Placental pericyte (primary cell): ENCODE data around the genes PITPNM1 and ALDH3B1.

- CAGE, long polyA plus RNA: no peak
These were observed 3.4 kb downstream of the CLCF1 start for GRCh38 chr11:67369549-67370778.

GRCh38 chr11:67392161-67392465 is 327 bp downstream of the RAD9A start:
- CAGE, long polyA plus RNA: no peak

DNA sequence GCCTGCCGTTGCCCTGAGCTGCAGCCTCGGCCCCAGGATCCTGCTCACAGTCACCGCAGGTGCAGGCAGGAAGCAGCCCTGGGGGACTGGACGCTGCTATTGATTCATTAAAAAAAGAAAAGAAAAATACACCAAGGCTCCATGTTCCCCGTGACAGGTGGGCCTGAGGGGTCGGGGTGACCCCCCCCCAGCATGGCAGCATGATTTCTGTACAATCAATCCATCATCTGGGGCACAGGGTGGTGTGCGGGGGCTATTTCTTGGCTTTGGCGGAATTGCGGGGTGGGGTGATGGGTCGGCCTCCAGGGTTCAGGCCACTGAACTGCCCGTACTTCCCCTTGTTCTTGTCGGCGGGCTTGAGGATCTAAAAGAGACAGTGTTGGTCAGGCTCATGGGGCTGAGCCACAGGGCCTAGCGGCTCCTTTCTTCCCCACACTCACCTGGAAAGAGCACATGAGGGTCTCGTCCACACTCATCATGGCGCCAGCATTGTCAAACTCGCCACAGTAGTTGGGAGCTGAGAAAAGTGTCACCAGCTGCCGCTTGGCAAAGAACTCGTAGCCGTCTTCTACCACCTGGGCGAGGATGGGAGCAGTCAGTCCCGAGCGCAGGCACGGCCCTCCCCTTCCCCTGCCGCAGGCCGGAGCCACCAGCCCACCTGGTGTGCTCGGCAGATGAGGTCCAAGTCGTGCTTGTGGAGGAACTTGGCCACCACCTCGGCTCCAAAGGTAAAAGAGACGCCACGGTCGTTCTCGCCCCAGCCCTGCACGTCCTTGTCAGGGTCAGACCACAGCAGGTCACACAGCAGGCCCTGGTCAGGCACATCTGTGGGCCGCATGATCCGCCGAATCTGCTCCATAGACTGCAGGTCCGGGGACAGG is 3.1 kb downstream of the PPP1CA start:
- CAGE, long polyA plus RNA: no peak

GRCh38 chr11:67428699-67429813 is 762 bp downstream of the RPS6KB2 start:
- CAGE, long polyA plus RNA: no peak

DNA sequence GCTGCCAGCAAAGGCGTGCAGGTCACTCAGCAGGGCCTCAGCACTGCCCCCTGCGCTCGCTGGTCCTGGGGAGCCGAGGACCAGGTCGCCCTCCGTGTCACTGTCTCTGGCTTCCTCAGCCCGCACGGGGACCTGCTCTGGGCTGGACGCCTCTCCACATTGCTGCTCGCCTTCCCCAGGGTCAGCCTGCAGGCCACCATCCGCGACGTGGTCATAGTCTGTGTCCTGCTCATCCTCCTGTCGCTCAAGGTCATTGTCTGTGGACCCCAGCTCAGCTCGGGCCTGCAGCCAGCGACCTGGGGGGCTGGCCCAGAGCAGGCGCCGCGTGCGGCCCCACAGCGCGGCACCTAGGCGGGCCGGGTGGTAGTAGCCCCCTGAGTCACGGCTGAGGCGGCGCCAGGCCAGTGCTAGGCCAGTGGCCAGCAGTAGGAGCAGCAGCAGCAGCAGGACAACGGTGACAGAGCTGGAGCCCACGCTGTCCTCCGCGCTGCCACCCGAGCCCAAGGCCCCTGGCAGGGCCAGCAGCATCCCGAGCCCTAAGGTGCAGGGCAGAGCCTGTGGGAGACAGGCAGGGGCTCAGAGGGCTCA is 1.6 kb downstream of the PTPRCAP start:
- CAGE, long polyA plus RNA: no peak

DNA sequence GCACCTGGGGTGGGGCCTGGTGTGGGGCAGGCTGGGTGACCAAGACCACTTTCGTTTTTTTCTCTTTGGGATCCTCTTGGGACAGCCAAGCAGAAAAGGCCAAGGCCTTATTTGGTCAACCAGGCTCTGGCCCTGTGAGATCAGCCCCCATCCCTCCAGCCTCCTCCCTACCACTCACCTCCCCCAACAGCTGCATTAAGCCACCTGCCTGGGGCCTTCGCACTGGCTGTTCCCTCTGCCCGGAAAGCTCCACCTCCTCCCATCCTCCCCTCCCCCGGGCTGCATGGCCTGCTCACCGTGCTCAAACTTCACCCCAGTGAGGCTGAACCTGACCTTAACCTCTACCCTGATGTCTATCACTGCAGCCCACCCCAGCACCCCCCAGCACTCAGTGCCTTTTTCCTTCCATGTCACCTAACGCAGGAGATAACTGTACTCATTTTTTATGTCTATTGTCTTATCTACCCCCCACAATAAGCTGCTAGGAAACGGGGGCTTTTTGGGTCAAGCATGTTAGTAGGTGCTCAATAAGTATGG is 1.0 kb downstream of the PTPRCAP start:
- CAGE, long polyA plus RNA: no peak

DNA sequence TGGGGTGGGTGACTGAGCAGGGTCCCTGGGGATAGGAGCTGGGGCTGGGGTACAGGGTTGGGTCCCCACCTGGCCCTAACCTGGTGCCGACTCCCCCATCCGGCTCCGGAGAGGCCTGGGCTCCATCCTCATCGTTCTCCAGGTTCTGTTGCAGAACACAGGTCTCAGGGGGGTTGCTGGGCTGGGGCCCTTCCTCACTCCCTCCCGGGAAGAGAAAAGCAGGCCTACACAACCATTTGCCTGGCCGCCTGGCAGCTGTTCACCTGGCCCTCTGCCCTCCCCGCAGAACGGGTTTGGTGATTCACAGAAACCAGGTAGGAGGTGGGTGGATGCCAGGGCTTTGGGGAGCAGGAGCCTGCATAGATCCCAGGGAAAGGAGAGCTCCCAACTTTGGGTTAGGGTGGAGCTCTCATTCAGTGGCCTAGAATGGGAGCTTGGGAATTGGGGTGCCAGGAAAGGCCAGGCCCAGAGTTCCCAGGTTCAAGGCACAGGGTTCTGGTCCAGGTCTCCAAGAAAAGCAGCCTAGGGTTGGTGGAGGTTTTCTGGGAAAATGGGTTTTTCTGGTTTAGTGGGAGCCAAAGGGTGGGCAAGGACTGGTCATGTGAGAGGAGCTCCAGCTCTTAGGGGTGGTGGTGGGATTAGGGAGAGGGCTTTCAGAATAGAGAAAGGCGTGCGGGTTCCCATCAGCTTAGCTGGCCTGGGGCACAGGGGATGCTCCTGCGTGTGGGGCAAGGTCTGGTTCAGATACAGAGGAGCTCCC is 923 bp downstream of the TMEM134 start:
- CAGE, long polyA plus RNA: no peak

- CAGE, long polyA plus RNA: no peak
These were observed 3.9 kb downstream of the AIP start for GRCh38 chr11:67486607-67487253.

DNA sequence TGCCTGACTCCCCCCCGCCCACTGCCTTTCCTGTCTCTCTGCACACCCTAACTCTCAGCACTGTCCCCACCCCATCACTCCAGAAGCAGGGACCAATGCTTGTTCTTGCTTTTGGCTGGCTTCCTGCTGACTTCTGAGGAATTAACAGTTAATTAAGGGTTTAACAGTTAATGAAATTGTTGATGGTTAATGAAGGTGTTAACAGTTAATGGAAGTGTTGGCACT is 4.6 kb downstream of the PITPNM1 start:
- CAGE, long polyA plus RNA: no peak

- CAGE, long polyA plus RNA: no peak
These were observed 2.6 kb downstream of the PITPNM1 start for GRCh38 chr11:67502464-67503070.

DNA sequence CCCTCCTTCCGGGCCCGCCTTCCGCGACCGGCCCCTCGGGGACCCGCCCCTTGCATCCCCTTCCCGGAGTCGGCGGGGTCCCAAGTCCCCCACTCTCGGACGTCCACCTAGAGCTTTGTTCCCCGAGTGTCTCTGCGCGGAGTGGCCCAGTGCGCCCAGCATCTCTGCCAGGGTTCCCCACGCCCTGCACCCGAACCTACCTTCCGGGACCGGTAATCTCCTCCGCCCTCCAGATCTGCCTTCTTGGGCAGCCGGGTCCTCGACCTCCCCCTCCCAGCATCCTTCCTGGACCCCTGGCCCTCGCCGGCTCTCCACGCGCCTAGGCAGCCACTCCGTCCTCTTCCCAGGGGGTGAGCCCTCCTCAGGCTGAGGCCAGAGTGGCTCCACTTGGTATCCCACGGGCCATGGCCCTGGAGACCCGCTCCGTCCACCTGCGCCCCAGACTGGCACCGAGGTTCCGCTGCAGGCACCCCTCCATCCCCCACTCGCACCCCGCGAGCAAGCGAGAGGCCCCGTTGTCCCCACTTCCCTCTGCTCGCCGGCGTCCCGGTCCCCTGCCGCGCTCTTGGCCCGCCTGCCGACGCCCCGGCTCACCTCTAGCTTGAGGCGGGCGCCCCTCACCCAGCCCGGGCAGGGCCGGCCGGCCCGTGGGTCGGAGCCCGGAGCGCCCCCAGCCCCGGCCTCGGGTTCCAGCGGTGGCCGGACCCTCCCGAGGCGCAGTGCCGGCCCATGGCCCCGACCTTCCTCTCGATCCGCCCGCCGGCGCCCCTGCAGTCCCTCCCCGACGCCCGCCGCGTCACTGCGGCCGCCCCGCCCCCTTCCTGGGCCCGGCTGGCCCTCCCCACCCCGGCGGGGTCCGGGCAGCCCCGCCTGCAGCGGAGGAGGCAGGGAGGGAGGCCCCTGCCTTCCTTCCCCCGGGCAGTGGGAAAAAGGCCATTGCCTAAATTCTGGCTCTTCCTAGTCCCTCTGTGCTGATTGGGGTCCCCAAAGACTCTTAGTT is at the start of gene PITPNM1:
Gene PITPNM1, minus strand, starts transcription at position 770 of the 1,000 bp plus-strand sequence.
- CAGE, long polyA plus RNA: no peak

DNA sequence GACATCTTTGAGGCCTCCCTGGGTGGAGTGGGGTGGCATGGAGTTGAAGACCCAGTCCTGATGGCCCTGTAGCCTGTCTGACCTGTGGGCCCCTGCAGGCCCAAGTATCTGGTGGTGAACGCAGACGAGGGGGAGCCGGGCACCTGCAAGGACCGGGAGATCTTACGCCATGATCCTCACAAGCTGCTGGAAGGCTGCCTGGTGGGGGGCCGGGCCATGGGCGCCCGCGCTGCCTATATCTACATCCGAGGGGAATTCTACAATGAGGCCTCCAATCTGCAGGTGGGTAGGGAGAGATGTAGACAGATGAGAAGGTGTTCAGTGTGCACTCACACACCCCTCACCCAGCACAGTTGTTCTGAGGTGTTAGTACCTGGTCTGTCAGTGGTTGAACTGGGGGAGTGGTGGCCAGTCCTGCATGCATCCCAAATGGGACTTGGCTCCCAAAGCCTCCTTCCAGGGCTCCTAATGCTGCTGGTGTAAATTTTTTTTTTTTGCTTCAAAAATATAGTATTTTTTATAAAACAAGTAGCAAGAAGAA is 2.7 kb downstream of the NDUFV1 start:
- CAGE, long polyA plus RNA: no peak

GRCh38 chr11:67628759-67629269 is 923 bp downstream of the NUDT8 start:
- CAGE, long polyA plus RNA: no peak

- CAGE, long polyA plus RNA: no peak
These were observed 3.1 kb downstream of the ACY3 start for GRCh38 chr11:67647497-67647831.

DNA sequence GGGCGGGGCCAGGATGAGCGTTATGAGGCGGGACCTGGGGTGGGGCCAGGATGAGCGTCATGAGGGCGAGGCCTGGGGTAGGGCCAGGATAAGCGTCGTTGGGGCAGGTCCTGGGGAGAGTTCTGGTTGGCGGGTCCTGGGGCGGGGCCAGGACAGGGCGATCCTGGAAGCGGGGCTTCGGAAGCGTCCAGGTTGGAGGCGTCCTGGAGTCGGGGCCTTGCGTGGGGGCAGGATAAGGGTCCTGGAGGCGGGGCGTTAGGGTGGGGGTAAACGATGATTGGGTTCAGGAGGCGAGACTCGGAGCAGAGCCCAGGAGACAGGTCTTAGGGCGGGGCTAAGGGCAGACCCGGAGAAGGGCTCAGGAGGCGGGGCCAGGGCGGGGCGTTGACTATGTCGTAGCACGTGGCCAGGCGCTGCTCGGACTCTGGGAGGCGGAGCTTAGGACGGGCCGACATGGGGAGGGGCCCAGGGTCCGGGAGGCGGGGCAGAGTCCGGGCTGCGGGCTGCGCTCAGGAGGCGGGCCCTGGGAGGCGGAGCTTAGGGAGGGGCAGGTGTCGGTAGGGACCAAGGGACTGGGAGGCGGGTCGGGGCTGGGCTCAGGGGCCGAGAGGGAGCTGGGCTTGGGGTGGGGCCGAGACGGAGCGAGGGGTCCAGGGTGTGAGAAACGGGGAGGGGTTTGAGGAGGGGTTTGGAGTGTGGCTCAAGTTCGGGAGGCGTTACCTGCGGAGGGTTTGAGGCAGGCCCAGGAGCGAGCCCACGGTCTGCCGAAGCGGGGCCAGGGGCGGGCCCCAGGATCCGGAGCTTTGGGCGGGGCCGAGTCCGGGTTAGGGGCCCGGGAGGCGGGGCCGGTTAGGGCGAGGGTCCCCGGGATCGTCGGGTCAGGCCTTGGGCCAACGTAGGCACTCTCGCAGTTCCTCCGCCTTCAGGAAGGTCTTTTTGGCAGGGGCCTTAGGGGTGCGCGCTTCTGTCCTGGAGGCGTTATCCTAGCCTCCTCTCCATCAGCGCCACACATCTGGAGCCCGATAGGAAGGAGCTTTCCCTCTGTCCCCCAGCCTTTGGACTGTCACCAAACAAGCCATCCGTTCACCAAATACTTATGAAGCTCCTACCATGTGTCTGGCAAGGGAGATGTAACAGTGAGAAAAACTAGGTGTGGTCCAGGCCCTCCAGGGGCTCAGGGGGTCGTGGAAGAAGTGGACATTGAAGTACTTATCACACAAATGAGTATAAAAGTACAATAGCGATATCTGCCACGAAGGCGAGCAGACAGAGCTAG is 131.5 kb upstream of the ALDH3B2 start:
- CAGE, long polyA plus RNA: no peak

DNA sequence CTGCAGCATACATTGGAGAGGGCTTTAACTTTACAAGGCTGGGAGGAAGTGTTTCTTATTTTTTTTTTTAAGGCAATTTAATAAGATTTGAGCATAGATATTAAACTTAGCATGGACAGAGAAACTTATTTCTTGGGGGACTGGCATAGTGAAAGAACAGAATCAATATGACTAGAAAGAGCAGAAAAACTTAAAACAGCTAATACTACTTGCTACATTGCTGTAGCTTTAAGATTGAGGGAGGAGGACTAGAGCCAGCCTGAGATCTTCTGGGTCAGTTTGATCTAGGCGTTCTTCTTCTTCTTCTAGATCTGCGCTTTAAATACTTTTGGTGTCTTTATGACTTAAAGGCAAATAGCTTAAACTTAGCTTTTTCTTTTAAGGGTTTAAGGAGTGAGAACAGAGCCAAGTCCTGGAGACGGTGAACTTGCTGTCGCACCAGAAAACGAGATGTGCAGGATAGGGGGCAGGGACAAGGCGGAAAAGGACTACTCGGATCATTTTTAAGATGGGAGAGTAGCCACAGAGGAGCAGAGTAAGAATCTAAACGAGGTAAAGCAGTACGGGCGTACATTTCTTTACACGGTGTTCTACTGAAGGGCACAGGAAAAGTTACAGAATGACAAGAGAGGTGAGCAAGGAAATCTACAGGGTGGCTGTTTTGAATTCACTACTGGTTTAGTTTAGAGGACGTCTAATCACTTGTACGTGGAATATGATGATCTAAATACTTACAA is 116.7 kb downstream of the UNC93B1 start:
- CAGE, long polyA plus RNA: no peak

- CAGE, long polyA plus RNA: no peak
These were observed 1.3 kb downstream of the UNC93B1 start for GRCh38 chr11:68002511-68003070.

- CAGE, long polyA plus RNA: no peak
These were observed at the start of gene ALDH3B1 for GRCh38 chr11:68009824-68011123. Gene ALDH3B1, plus strand, starts transcription at chr11:68010327.

DNA sequence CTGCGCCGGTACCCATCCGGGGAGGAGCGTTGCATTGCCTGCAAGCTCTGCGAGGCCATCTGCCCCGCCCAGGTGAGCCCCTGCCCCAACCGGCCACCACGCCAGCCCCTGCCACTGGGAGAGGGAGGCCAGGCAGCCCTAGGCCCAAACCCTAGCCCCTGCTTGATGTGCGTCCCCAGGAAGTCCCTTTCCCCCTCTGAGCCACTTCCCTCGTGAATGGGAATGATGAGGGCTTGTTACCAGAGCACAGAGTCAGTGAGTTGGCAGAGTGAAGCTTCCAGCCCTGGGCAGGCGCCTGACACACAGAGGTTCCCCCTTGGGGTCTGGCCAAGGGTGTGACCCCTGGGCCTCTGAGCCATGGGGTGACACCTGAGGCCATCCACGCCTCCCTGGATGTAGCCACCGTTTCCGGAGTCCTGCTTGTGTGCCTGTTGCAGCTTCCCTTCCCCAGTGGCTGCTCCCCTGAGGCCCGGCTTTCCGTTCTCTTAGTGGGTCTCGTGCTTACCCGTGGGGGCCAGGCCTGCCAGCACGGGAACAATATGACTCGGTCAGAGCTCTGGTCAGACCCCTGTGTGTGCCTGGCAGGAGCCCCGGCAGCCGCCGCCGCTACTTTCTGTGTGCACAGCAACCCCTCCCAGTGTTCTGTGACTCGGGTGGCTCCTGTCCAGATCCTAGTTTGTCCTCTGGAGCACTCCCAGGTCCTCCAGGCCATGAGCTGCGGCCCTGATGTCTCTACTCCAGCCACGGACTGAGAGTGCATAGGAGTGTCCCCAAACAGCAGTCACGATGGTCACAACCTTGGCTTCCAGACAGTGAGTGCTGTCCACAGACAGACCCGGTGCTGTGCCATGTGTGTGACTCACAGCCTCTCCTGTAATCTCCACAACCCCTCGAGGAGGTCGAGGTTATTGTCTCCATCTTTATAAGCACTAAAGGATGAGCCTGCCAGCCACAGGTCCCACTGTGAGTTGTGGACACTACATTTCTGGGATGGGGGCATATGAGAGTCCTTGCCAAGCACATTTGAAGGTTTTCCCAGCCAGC is 3.1 kb downstream of the NDUFS8 start:
- CAGE, long polyA plus RNA: no peak

DNA sequence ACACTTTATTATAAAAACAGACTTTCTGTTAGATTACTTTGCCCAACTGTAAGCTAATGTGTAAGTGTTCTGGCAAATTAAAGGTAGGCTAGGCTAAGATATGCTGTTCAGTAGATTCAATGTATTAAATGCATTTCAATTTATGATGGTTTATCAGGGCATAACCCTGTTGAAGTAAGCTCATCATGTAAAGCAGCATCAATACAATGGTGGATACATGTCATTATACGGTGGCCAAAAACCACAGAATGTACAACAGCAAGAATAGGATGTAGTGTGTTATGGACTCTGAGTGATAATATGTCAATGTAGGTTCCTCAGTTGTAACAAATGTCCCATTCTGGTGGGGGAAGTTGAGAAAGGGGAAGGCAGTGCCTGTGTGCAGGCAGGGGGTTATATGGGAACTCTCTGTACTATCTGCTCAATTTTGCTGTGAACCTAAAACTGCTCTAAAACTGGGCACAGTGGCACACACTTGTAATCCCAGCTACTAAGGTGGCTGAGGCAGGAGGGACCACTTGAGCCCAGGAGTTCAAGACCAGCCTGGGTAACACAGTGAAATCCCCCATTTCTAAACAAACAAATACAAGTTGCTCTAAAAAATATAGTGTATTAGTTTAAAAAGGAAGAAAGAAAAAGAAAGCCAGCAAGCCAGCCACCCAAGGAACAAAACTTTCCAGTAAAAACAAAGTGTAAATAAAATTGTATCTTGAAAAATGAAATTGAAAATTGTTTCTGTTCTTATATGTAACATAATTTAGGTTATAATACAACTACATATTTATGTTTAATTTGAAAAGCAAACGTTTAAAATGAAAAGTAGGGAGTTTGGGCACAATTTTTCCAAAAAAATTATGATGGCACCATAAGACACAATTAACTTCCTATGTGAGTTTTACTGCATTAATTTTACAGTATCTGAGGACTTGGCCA is 5.8 kb downstream of the CHKA start:
- CAGE, long polyA plus RNA: no peak